ENCODE data around the genes ZCCHC17, FABP3 and HCRTR1.

DNA sequence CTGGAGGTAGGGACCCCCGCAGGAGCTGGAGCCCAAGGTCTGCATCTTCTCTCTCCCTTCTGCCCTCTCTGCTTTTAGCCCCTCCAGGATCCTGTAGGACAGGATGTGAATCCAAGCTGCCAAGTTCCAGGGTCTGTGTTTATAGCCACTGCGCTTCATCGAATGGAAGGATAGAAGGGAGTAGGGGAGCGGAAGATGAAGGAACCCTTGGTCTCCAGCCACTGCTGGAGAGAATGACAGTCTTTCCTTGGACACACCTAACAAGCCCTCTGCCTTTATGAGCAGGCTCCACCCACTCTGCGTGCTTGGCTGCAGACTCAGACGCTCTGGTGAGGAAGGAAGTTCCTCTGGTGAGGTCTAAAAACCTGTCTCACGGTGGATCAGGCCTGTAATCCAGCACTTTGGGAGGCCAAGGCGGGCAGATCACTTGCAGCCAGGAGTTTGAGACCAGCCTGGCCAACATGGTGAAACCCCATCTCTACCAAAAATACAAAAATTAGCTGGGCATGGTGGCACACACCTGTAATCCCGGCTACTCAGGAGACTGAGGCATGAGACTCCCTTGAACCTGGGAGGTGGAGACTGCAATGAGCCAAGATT is 55.4 kb downstream of the MATN1 start:
- PRO-cap, 3 experiments, result no peak in any of the 3 experiments
- RAMPAGE, long total RNA, 2 experiments, result no peak in any of the 2 experiments
- RRBS, result no CpG with 5 or more reads among the region's 9 CpGs

DNA sequence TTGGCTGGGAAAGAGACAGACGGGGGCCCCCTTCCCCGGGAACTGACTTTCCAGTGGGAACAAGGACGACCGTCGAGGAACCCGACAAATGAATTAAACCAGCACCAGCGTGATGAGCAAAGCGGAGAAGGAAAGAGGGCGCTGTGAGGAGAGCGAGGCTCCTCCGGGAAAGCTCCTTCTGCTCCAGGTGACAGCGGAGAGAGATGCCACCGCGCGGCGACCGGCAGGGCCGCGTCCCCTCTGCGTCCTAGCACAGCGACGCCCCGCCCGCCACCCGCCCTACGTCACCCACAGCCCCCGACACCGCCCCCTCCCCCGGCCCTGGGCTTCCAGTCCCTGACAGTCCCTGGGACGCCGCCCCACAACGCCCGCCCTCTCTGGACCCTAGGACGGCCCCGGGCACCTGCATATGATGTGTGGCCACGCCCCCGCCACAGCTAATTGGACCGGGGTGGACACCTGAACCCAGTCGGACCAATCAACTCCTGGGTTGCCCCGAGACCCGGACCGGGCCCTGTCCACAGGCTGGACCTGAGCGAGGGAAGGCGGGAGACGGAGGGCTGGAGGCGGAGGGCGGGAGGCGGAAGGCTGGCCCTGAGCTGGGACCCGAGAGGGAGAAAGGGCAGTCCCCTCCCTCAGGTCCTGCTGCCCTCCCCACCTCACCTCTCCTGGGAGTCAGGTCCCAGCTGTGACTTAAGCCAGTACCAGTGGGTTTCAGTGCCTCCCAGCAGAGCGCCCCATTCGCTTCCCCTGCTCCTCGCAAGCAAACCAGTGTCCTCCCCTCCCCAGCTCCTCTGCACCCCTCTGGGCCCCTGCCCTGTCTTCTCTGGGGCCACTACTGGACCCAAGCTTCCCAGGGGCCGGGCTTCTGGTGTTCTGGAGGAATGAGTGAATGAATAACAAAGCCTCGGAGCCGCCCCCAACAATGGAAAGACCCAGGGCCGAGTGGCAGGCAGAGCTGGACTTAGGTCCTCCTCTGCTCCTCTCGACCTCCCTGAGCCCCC is 38.0 kb downstream of the MATN1 start:
- PRO-cap, 3 experiments, result peak in 2 of 3 experiments; most common plus-strand start position 528 of the sequence (in 2); most common minus-strand start position 379 of the sequence (in 2)
- RAMPAGE, long total RNA, 2 experiments, result no peak in any of the 2 experiments
- RRBS, result 2% methylated on average over 28 of the region's 57 CpGs

DNA sequence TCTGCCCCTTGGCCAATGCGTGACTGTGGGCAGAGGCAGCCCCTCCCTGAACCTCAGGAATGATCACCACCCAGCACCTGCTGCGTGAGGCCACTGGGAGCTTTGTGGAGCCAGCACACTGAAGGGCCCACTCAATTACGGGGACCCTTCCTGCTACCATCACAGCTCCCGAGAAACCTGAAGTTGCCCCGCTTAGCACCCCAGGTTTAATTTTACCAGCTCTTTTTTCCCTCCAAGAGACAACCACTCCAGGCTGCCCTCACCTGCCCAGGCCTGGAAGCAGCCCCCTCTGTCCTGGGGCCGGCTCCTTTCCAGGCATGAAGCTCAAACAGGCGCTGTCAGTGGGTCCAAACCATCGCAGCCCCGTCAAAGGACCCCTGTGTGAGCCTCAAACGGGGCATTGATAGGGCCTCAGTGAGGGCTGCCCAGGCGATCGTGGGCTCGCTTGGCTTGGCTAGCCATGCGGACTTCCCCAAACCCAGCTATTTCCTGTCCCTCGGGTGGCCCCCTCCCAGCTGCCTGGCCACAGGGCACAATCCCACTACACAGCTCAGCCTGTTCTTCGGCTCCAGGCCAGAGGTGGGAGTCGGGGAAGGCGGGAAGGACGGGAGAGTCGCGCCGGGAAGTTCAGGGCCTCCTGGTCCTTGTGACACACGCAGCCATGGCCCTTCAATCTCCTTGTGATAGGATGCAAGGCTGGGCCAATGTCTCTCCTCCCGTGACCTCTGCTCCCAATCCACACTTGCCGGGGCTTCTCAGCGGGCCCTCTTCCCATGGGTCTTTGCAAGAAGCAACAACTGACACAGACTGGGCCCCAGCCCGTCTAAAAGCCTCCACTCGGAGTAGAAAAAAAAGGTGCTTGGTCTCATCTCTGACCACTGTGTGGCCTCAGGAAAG is 6.9 kb upstream of the MATN1 start:
- PRO-cap, 3 experiments, result no peak in any of the 3 experiments
- RAMPAGE, long total RNA, 2 experiments, result no peak in any of the 2 experiments
- RRBS, result no CpG with 5 or more reads among the region's 28 CpGs

DNA sequence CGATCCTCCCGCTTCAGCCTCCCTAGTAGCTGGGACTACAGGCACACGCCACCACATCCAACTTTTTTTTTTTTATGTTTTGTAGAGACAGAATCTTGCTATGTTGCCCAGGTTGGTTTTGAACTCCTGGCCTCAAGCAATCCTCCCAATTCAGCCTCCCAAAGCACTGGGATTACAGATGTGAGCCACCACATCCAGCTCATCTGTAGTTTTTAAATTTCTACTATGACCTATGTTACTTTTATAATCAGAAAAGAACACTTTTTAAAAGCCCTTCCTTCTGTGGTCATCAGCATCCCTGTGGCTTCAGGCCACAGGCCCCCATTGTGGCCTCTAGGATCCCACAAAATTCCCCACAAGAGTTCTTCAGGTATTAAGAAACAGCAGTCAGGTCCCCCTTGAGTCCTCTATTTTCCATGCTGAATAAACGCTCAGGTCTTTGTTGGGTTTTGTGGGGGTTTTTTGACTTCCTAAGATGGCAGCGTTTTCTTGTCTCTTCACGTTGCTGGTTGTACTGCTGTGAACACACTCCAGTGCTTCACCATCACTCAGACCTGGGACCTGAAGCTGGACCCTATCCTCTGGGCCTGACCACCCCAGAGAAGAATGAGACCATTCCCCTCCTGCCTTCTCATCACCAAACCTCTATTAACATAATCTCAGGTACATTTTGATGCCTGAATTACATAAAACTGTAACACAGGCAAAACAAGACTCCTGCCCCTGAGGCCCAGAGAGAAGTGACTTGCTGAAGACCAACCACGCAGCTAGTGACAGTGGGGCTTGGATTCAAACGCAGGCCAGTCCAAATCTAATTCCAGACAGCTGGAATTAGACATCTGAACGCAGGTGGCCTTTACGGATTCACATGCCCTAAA is 13.4 kb upstream of the MATN1 start:
- PRO-cap, 3 experiments, result no peak in any of the 3 experiments
- RAMPAGE, long total RNA, 2 experiments, result no peak in any of the 2 experiments
- RRBS, result no CpG with 5 or more reads among the region's 10 CpGs

GRCh38 chr1:30753266-30754334 is 4.0 kb downstream of the LAPTM5 start:
- PRO-cap, 3 experiments, result no peak in any of the 3 experiments
- RAMPAGE, long total RNA, 2 experiments, result no peak in any of the 2 experiments
- RRBS, result no CpG with 5 or more reads among the region's 22 CpGs

DNA sequence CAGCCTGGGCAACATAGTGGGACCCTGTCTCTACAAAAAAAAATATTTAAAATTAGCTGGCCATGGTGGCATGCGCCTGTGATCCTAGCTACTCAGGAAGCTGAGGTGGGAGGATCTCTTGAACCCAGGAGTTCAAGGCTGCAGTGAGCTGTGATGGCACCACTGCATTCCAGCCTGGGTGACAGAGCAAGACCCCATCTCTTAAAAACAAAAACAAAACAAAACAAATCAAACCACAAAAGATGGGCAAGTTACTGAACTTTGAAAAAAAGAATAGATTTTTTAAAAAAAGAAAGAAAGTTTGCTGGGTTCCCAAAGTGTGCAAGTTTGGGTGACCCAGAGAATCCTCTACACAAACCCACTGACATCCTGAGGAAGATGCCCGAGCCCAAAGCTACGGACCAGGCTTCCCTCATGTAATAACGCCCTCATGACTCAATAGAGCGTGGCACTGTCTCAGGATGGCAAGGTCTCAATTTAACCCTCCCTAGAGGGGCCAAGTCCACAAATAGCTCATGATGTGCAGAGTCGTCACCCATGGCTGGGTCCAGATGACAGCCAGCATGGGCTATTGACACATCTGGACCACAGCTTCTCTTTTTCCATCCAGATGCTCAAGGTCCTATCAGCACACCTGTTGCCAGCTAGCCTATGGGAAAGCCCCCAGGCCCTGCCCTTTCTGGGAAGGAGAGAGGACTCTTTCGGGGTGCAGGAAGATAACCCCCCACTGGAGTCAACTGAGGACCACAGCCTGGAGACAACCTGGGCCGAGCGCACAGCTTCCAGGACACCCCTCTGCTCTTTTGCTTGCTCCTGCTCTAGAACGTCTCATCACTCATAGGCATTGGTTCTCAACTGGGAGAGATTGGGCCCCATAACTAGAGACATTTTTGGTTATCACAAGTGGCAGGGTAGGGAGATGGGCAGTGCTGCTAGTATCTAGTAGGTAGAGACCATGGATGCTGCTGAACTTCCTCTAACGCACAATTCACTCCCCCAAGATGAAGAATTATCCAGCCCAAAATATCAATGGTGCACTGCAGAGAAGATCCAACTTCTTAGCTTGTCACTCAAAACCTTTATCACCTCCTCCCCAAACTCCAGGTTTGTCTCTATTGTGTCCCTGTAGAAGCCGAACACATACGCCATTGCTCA is 2.9 kb downstream of the LAPTM5 start:
- PRO-cap, 3 experiments, result no peak in any of the 3 experiments
- RAMPAGE, long total RNA, 2 experiments, result no peak in any of the 2 experiments
- RRBS, result no CpG with 5 or more reads among the region's 13 CpGs

DNA sequence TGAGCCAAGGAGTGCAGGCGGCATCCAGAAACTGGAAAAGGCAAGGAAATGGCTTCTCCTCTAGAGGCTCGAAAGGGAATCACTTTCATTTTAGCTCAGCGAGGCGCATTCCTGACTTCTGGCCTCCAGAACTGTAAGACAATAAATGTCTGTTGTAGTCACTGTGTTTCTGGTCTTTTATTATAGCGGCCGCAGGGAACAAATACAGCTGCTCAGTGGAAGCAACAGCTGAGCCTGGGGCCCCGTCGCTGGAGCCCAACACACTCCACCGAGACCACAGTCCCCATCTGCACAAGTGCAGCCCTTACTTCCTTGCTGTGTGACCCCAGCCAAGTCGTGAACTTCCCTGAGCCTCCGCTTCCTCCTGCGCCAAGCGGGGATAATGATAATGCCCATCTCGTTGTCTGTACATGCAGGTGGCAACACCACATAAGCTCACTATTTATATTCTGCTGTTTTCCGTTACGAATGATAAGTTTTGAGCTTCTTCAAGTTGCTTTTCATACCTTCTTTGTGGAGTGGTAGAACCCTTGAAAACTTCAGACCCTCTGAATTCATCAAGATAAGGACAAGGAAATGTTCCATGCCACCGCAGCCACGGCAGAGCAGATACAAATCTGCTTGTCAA is 3.1 kb upstream of the LAPTM5 start:
- PRO-cap, 3 experiments, result no peak in any of the 3 experiments
- RAMPAGE, long total RNA, 2 experiments, result no peak in any of the 2 experiments
- RRBS, result no CpG with 5 or more reads among the region's 18 CpGs

DNA sequence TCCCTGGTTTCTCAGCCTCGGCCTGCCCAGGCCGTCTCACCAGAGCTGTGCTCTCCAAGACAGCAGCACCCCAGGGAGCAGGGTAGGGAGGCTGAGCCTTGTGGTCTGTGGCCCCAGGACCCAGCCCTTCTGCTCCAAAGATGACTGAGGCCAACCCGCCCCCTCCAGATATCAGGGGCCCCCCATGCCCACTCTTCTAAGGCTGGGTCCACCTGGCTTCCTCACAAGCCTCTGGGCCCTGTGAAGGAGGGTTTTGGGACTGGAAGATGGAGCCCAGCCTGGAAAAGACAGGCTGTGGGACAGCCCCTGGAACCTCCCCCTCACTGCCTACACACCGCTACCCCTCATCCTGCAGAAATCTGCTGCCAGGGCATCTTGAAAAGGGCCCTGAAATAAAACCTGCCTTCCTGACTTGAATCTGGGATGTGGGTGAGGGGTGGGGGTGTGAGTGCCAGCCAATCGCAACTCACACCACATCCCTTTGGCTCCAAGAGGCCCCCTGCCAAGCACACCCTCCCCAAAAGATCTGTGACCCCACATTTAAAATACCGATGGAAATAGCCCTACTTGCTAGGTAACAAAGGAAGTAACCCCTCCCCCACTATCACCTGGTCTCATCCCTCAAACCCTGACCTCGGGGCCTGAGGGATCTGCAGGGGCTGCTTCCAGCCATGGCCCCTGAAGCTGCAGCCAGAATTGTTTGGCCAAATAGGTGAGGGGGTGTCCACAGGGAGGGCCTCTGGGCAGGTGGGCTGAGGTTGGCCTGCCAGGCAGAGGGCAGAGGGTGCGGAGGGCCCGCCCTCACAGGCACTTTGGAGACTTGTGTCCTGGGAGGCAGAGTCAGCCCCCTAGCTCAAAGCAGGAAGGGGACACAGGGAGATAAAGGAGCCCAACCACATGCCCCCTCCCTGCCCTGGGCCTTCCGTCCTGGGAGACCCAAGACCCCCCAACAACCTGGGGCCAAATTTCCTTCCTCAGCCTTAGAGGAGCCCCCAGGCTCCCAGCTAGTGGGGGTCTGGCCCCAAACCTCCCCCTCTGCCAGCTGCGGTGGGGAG is 37.4 kb downstream of the SDC3 start:
- PRO-cap, 3 experiments, result no peak in any of the 3 experiments
- RAMPAGE, long total RNA, 2 experiments, result no peak in any of the 2 experiments
- RRBS, result no CpG with 5 or more reads among the region's 11 CpGs

- PRO-cap, 3 experiments, result peak in 3 of 3 experiments; most common plus-strand start chr1:31065449 (in 3); most common minus-strand start chr1:31065418 (in 3)
- RAMPAGE, long total RNA, 2 experiments, result no peak in any of the 2 experiments
- RRBS, result no CpG with 5 or more reads among the region's 24 CpGs
These were observed 526 bp downstream of the PUM1 start for GRCh38 chr1:31064894-31065488.

GRCh38 chr1:31296882-31297526 is at the start of gene ZCCHC17:
Gene ZCCHC17 (plus strand): TSS chr1:31297032.
- PRO-cap, 3 experiments, result peak in 3 of 3 experiments; most common plus-strand start chr1:31296982 (in 1)
- RAMPAGE, long total RNA, 2 experiments, result start-site peak on the plus strand in 2 of 2 experiments, at chr1:31296970-31297095 at its widest, 1,744 to 2,577 reads per replicate
- RRBS, result 0% methylated on average over 2 of the region's 35 CpGs

- PRO-cap, 3 experiments, result peak in 3 of 3 experiments; most common plus-strand start chr1:31373202 (in 1); most common minus-strand start chr1:31373076 (in 3)
- RAMPAGE, long total RNA, 2 experiments, result start-site peak on the minus strand in 2 of 2 experiments, at chr1:31373033-31373121 at its widest, 1,161 to 1,982 reads per replicate
- RRBS, result 1% methylated on average over 6 of the region's 33 CpGs
These were observed at the start of gene FABP3 for GRCh38 chr1:31372730-31373473. Gene FABP3 (minus strand): TSS chr1:31373076.

DNA sequence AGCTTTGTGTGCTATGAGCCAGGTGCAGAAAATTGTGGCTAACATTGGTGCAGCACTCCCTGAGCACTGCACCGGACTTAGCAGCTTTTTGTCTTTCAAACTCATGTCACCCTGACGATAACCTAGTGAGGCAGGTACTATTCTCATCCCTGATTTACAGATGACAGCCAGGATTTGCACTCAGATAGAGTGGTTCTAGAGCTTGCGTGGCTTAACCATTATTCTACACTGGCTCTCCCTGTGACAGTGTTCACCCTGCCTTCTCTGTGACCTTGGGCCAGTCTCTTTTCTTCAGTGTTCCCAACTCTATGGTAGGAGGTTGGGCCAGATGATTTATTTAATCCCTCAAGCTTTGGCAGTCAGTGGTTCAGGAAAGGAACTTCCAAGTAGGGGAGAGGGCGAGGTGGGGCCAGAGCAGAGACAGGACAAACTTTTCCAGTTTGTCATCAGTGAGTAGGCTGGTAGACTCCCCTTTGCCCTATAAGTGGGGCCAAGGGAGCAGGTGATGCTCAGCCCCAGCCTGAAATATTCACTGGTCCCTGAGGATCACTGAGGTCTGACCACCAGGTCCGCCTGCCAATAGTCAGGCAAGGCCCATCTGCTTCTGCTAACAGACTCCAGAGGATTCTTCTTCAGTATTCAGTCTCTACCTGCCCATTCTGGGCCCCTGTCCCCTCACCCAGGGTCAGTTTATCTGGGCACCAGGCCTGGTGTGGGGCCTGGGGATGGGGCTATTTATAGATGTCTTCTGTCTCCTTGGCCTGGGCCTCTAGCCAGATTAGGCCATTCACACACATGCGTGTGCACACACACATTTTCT is 8.7 kb upstream of the FABP3 start:
- PRO-cap, 3 experiments, result no peak in any of the 3 experiments
- RAMPAGE, long total RNA, 2 experiments, result no peak in any of the 2 experiments
- RRBS, result no CpG with 5 or more reads among the region's 6 CpGs

DNA sequence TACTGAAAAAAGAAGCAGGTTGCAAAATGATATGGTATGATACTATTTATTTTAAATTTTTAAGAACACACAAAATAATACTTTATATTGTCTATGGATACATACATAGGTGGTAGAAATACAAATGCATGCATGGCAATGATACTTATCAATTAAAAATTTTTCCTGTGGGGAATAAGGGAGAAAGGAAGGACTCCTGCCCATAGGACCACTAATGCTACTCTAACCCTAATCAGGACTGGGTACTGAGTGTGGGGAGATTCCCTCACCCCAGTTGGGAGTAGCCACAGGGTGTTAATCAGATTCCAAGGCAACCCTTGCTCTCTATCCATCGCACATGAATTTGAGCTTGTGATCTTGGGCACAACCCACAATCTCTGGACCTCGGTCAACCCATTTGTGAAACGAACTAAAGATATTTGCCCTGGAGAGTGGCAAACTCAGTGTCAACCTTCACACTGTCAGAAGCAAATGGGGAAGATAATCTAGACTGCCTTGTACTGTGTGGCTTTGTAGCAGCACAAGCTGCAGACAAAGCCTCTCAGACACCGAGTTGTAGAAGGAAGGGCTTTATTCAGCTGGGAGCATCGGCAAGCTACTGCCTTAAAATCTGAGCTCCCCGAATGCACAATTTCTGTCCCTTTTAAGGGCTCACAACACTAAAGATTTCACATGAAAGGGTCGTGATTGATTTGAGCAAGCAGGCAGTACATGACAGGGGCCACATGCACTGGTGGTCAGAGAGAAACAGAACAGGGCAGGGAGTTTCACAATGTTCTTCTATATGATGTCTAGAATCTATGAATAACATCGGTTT is 69.6 kb downstream of the SERINC2 start:
- PRO-cap, 3 experiments, result no peak in any of the 3 experiments
- RAMPAGE, long total RNA, 2 experiments, result no peak in any of the 2 experiments
- RRBS, result no CpG with 5 or more reads among the region's 8 CpGs

GRCh38 chr1:31511078-31511532 is 65.2 kb upstream of the TINAGL1 start:
- PRO-cap, 3 experiments, result no peak in any of the 3 experiments
- RAMPAGE, long total RNA, 2 experiments, result no peak in any of the 2 experiments
- RRBS, result no CpG with 5 or more reads among the region's 2 CpGs

GRCh38 chr1:31617527-31617948 is at the start of gene HCRTR1:
Gene HCRTR1 (plus strand): TSS chr1:31617689.
- PRO-cap, 3 experiments, result no peak in any of the 3 experiments
- RAMPAGE, long total RNA, 2 experiments, result no peak in any of the 2 experiments
- RRBS, result 1% methylated on average over 15 of the region's 41 CpGs

DNA sequence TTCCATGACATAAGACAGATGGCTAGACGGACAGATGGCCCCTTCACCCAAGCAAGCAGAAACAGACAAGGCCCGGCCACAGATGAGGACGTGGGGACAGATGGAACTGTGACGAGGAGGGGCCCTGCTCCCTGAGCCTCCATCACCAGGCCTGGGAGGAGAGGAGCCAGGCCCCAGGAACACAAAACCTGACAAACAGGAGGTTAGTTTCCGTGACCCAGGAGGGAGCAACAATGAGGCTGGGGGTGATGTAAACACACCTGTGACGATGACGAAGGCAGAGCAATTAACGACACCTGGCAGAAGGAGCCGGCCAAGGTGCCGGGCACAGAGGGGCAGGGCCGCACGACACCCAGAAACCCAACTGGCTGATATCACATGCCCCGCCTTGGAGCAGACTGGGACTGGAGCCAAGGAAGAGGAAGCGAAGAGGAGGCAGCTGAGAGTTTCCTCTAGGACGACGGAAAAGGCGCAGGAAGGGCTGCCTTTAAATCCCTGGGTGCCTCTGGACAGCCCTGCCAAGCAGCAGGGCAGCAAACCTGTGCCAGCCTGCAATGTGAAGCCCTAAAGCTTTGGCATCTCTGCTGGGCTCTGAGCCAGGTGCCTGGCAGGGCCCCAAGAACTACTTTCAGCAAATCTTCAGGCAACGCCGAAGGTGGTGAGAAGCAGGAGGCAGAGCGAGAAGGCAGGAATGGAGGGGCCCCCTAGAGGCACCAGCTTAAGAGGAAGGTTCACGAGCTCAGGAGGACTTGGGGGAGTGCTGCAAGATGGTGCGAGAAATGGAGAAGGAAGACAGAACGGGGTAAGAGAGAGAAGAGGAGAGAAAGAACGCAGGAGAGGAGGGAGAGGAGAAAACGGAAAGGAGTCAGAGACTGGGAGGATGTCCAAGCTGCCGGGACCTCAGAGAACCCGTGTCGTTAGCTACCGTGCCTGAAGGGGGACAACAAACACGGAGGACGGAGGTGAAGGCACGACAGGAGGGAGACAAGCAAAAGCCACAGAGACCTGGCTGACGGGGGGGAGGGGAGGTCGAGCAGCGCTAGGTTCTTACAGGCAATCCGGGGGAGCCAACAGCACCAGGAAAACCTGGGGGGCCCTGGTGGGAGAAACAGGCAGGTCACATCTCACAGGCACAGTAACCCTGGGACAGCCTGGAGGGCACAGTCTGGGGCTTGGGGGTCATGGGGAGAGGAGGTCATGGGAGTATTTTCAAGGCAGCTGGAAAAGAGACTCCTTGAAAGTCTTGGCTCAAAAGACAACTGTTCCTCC is 25.3 kb upstream of the PEF1 start:
- PRO-cap, 3 experiments, result peak in 3 of 3 experiments; most common plus-strand start position 455 of the sequence (in 3)
- RAMPAGE, long total RNA, 2 experiments, result no peak in any of the 2 experiments
- RRBS, result no CpG with 5 or more reads among the region's 36 CpGs

- PRO-cap, 3 experiments, result peak in 1 of 3 experiments; most common plus-strand start chr1:31701303 (in 1)
- RAMPAGE, long total RNA, 2 experiments, result no peak in any of the 2 experiments
- RRBS, result no CpG with 5 or more reads among the region's 17 CpGs
These were observed 2.5 kb downstream of the COL16A1 start for GRCh38 chr1:31700936-31702056.

GRCh38 chr1:31742768-31743105 is 21.4 kb downstream of the ADGRB2 start:
- PRO-cap, 3 experiments, result no peak in any of the 3 experiments
- RAMPAGE, long total RNA, 2 experiments, result start-site peak on the minus strand in 1 of 2 experiments, at chr1:31742990-31743068 at its widest, 14 reads per replicate
- RRBS, result 24% methylated on average over 23 of the region's 26 CpGs

- PRO-cap, 3 experiments, result peak in 1 of 3 experiments; most common plus-strand start chr1:31761142 (in 1); most common minus-strand start chr1:31760920 (in 1)
- RAMPAGE, long total RNA, 2 experiments, result start-site peak on the plus strand in 1 of 2 experiments, at chr1:31761118-31761148 at its widest, 5 reads per replicate
- RRBS, result 2% methylated on average over 22 of the region's 64 CpGs
These were observed 3.4 kb downstream of the ADGRB2 start for GRCh38 chr1:31760319-31761607.

DNA sequence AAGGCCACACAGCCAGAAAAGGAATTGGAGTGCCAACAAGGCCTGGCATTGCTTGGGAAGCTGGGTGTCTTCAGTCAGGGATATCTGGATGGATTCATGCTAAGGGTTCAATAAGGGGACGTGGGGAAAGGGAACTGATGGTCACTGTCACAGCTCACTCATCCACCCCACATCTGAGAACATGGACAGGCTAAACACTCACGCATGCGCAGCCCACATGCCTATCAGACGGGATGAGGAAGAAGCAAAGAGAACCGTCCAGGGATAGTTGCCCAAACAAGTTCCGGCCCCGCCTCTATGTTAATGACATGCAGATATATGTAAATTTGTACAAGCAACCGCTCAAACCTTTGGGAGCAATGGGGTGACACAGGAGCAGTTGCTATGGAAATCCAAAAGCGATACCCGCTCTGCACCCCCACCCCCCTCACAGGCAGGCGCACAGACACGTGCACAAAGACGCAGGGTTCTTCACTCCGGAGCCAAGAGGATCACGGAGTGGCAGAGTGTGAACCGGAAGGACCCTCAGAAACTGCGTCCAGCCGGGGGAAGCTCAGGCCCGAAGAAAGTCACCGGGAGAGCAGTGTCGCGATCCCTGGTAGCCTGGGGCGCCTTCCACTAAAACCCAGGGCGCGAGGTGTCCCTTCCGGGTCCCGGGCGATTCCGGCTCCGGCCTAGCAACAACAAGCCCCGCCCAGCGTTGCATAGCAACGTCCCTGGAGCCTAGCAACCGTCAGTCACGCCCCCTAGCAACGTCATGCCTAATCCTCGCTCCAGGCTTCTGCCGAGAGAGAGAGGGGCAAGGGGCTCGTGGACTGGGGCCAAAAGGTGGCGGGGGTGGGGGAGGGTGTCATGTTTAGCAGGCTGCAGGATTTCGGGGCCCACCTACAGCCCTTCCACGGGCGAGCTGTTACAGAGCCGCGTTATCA is 24.1 kb upstream of the ADGRB2 start:
- PRO-cap, 3 experiments, result peak in 3 of 3 experiments; most common plus-strand start position 790 of the sequence (in 3); most common minus-strand start position 620 of the sequence (in 3)
- RAMPAGE, long total RNA, 2 experiments, result no peak in any of the 2 experiments
- RRBS, result under 1% methylated on average over 6 of the region's 45 CpGs